Frontal cortex (tissue), 2 donors: ENCODE data around the gene CCDC87.

DNA sequence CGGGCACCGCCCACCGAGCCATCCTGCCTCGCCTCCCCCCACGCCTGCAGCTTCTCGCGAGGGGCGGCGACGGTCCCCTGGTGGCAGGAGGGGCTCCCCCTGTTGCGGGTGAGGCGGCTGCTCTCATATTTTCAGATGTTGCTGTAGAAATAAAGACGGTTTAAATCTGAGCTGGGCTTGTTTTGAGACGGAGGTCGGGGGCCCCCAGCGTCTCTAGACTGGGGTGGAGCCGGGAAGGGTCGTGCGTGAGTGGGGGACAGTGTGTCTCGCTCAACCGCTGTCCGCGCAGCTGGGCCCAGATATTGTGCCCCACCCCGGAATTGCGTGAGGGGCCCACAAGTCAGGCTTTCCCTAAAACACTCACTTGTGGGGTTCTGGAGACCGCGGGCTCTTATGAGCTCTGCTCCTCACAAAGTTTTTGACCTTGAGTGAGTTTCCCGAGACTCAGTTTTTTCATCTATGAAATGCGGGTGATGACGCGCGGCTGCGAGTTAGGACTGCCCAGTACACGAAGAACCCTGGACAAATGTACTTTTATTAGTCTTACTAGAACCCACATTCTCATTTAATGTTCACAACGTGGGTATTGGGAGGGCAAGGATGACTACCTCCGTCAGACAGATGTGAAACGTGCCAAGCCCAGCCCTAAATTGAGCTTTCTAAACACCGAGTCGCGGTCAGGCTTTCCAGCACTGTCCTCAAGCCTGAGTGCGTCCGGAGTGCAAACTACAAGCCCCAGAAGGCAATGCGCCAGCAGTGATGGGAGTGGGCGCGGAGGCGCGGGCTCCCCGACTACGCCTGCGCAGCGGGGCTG is 541 bp upstream of the RAB1B start:
- RAMPAGE, long total RNA, result no peak

DNA sequence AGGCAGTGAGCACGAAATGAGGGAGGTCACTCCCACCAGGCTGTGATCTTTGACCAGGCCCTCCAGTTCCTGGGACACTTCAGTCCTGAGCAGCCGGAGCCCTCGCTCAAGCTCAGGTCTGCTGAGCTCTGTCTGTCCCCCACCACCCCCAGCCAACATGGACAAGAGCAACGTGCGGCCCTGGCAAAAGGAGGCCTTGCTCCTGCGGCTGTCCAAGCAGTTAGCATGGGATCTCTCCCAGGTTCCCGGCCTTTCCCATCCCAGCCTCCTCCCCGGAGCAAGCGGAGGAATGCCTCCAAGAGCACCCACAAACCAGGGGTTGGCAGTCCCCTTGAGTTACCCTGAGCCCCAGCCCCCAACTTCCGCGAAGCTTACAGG is 3.2 kb downstream of the CD248 start:
- RAMPAGE, long total RNA, result no peak

DNA sequence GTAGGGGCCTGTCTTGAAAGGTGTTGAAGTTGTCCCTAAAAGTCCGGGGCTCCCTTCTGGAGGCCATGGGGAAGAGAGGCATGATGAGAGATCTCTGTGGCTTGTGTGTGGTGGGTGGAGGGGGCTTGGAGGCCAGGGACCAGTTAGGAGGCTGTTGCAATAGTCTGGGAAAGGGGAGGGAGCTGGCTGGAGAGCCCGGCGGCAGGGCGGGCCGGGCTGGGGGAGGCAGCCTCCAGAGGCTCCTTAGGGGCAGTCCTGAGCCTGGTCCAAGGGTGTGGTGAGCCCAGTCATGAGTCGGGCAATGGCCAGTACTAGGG is 5.8 kb upstream of the CD248 start:
- RAMPAGE, long total RNA, result no peak

GRCh38 chr11:66334910-66335476 is 1.2 kb downstream of the RIN1 start:
- RAMPAGE, long total RNA, result no peak

GRCh38 chr11:66346587-66347033 is 819 bp downstream of the B4GAT1 start:
- RAMPAGE, long total RNA, result no peak

DNA sequence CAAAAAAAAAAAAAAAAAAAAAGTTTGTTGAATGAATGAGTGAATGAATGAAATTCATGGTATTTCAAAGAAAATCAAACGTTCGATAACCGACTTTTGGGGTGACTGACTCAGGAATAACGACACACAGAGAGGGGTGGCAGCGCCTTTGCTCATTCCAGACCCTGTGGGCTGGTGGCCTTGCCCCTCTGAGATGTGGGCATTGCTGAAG is 797 bp downstream of the SLC29A2 start:
- RAMPAGE, long total RNA, result no peak

GRCh38 chr11:66592295-66593431 is at the start of gene CCDC87:
Gene CCDC87, minus strand, starts transcription at chr11:66593063.
- RAMPAGE, long total RNA, result no peak

GRCh38 chr11:66630004-66630555 is 8.4 kb upstream of the RBM4 start:
- RAMPAGE, long total RNA, result no peak

- RAMPAGE, long total RNA, result no peak
Observed at GRCh38 chr11:66717654-66718209, 11.3 kb downstream of the SPTBN2 start.

- RAMPAGE, long total RNA, result no peak
Observed at GRCh38 chr11:66723412-66724129, 5.4 kb downstream of the SPTBN2 start.

DNA sequence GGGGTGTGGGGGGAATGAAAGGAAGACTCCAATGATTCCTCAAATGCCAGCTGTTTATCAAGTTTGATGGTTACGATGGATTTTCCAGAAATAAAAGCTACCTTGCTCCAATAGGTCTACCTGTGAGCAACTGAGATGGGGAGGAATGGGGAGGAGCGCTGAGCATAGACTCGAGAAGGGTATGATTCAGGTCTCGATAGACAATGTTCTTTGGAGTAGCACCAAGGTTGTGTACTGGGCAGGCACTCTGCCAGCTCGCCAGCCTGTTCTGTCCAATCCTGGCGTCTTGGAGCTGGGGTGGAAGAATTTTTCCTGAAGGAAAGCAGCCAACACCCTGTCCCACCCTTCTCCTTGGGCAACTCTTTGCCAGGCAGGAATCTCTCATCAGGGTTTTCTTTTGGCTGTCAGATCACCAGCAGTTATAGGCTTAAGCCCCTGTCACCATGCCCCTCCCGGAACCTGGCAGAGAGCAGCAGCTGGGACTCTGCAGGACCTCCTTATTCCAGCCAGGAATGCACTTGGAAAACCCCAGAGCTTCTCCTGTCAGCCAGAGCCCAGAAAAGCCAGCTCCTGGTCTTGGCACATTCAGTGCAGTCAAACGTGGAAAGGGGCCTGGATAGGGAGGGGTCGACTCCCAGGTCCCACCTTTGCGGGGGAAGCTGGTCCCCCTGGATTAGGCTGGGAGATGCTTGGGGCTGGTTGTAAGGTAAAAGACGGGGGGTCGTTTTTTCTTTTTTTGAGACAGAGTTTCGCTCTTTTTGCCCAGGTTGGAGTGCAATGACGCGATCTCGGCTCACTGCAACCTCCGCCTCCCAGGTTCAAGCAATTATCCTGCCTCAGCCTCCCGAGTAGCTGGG is 1.2 kb upstream of the C11orf80 start:
- RAMPAGE, long total RNA, result no peak

DNA sequence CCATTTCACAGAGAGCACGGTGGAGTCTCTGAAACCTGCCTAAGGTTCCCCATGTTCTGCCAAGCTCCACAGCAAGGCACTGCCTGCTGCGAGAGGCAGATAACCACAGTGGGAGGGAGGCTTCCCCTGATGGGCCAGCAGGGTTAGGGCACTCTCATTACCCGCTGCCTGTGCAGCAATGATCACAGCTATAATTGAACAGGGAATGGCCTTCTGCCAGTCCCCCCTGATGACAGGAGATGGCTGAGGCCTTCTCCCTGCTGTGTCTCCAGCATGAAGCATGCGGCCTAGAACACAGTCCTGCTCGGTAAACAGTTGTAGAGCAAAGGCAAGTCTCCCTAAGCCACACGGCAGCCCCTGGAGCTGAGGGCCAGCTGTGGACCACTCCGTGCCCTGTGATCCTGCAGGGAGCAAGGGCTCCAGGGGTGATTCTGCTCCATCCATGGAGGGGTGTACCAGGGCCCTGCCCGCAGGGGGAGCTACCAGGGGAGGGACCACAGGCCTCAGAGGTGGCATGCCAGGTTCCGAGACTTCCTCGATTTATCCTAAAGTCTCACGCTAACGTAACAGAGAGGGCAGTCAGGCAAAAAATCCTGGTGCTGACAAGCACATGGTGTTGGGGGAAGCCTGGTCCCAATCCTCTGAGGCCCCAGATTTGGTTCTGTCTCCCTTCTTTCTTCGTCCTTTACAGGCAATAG is 42.8 kb downstream of the PC start:
- RAMPAGE, long total RNA, result no peak

DNA sequence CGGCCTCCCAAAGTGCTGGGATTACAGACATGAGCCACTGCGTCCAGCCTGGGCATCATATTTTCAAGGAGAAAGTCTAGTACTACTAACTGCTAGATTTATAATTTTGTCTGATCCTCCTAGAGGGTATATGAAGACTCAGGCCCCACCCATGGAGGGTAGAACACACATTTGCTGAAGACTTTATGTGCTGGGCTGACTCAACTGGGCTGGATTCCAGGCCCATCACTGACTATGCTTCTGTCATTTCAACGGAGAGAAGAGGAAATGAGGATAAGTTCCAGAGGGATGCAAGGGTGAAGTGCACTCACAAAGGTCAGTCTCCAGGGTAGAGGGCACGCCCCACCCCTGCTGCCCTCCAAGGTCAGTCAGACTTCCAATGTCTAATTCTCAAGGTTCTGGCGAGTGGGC is 7.5 kb upstream of the C11orf86 start:
- RAMPAGE, long total RNA, result no peak

GRCh38 chr11:67006366-67006885 is 16.5 kb upstream of the SYT12 start:
- RAMPAGE, long total RNA, result no peak

GRCh38 chr11:67031826-67032555 is 9.1 kb downstream of the SYT12 start:
- RAMPAGE, long total RNA, result no peak

DNA sequence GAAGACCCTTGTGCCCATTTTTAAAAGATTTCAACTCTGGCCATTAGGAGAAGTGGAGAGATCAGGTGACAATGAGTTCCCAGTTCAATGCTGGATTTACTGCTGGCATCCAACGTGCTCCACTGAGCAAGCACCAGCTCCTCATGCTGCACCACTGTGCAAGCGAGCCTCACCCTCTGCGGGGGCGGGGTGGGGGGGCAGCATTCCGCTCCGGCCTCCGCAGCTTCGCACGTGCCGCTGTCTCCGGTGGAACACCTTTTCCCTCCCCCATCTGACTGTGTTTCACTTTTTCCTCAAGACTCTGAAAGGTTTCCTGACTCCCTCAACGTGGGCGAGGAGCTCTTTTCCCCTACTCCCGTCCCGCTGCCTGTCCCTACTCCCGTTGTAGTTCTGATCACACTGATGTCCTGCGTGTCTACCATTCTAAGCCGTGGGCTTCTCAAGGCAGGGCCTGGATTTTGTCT is 831 bp upstream of the RHOD start:
- RAMPAGE, long total RNA, result no peak

DNA sequence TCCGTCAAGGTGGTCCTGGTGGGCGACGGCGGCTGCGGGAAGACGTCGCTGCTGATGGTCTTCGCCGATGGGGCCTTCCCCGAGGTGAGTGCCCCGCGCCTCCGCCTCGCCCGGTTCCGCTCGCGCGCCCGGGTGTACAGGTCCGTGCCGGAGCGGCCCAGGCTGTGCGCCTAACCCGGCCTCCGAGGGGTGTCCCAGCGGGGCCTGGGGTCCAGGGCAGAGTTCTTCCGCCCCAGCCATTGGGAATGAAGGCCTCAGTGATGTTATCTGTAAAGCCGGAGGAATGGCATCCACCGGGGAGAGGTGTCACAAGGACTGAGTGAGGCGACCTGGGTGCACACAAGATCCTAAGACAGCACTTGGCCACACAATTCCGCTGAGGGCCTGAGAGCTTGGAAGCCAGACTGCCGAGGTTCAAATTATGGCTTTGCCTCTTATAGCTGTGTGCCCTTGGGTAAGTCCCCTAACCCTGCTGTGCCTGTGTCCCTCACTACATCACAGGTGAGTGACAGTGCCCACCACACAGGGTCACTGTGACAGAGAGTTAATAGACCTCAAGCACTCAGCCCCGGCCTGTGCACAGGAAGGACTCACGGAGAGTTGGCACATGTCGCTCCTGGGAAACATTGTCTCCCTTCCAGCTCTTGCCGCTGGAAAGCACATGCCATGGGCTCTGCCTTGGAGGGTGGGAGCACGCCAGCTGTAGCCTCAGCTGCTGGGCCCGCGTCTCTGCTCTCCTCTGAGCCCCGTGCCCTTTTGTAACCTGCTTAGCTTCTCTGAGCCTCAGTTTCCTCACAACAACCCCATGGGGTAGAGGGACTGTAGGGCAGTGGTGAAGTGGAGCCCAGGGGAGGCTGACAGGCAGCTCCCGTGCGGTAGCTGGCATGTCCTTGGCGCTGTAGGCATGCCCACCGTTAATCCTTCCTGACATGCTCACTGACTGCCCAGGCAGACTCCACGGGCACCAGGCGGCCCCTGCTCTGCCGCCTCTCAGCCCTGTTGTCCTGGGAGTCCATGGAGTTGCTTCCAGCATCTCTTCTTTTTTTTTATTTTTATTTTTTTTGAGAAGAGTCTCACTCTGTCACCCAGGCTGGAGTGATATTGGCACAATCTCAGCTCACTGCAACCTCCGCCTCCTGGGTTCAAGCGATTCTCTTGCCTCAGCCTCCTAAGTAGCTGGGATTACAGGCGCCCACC is 702 bp downstream of the RHOD start:
- RAMPAGE, long total RNA, result no peak

- RAMPAGE, long total RNA, result no peak
Observed at GRCh38 chr11:67119589-67120180, 622 bp downstream of the KDM2A start.

DNA sequence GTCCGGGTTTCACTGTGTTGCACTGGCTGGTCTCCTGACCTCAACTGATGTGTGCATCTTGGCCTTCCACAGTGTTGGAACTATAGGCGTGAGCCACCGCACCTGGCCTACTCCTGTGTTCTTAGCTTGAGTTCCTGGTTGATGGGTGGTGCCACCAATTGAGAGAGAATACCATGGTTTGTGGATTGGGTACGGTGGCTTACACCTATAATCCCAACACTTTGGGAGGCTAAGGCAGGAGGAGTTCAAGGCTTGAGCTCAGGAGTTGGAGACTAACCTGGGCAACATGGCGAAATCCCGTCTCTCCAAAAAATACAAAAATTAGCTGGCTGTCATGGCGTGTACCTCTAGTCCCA is 20.8 kb downstream of the KDM2A start:
- RAMPAGE, long total RNA, result no peak

DNA sequence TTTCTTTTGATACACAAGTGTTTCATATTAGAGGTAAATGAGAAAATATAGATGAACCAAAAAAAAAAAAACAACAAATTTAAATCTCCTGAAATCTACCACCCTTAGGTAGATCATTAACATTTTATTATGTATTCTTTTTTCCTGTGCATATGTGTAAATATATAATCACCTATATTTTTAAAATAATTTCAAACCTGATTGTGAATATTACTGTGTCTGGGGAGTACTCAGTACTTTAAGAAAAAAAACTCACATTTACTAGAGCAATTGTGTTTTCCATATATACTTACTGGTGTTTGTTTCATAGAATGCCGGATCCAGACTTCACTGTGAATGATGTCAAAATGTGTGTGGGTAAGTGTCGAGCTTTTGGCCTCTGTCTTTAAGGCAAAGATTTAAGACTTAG is 62.5 kb downstream of the KDM2A start:
- RAMPAGE, long total RNA, result no peak